ENCODE measurements around a stretch of chr9.

DNA sequence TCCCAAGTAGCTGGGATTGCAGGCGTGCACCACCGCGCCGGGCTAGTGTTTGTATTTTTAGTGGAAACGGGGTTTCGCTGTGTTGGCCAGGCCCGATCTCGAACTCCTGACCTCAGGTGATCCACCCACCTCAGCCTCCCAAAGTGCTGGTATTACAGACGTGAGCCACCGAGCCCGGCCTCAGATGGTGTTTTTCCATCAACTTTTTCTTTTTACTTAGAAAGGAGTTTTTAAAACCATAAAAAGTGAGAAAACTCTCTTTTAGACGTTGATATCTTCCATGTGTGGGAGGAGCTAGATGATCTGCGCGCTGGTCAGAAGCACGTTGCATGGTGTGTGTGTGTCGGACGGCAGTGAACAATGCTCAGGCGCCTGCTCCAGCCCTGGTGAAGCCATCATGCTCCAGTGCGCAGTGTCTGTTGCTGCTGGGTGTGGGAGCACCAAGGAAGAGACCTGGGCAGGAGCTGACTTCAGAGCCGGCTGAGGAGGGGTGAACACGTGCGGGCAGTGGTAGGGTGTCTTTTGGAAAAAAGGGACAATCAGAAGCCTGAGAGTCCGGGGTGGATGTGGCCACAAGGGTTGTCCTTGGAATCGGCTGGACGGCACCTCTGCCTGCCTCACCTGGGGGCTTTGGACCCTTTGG lies 73.7 kb downstream of the EHMT1 start:
- PRO-cap: no peak

DNA sequence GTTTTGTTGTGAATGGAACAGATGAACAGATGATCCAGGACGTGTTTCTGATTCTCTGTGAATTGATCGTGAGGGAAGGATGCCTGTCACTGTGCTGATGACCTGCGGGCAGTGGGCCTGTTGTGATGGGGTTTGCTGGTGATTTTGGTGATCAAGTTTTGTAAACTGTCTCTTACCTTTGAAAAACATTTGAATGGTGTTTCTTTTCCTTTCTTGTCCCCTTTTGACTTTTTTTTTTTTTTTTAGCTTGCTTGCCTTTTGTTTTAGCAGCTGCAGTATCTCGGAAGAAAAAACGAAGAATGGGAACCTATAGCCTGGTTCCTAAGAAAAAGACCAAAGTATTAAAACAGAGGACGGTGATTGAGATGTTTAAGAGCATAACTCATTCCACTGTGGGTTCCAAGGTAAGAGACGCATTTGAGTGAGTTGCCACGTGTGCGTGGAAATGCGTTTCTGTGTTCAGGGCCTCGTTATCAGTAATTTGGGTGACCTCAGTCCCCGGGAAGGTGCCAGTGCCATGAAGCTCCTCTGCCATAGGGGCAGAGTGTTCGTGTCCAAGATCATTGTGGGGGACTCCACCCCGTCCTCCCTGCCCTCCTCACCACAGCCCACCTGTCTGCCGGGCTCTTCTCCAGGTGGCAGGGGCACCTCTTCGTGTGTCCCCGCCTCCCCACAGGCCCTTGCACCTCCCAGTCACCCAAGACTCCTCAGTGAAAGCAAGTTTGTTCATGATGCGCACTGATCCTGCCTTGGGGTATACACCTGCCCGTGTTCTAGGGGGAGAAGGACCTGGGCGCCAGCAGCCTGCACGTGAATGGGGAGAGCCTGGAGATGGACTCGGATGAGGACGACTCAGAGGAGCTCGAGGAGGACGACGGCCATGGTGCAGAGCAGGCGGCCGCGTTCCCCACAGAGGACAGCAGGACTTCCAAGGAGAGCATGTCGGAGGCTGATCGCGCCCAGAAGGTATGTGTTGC lies 124.6 kb downstream of the EHMT1 start:
- PRO-cap: no peak

DNA sequence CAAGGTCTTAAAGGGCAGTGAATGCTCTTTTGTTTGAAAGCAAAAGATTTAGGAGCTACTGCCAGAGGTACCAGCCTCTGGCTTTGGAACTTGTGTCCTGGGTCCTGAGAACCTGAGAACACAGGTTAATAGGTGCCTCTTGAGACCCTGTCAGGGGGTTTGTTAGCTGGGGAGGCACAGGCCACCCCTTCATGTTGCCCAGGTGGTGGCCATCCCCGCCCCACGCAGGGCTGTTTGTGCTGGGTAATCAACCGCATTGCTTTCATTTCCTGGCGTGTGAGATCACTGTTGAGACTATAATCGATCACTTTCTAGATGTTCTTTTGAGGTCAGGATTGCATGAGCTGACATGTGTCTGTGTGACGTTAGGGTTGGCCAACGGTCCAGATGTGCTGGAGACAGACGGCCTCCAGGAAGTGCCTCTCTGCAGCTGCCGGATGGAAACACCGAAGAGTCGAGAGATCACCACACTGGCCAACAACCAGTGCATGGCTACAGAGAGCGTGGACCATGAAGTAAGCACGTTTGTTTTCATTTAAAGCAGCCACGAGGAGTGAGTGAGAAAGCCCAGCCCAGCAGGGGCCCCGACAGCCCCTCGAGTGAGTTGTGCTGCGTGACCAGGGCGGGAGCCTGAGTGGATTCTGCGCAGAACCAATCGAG lies 115.1 kb upstream of the CACNA1B start:
- PRO-cap: no peak

- PRO-cap: no peak
These were observed 48.7 kb upstream of the CACNA1B start for GRCh38 chr9:137828854-137829342.